Mesenchymal stem cell of Wharton's jelly (primary cell): ENCODE measurements around a stretch of chr3.

GRCh38 chr3:152300002-152300754 lies 31.4 kb downstream of the MBNL1 start:
- CAGE, long polyA plus RNA: no peak

GRCh38 chr3:152321754-152322593 lies 53.2 kb downstream of the MBNL1 start:
- CAGE, long polyA plus RNA: no peak

DNA sequence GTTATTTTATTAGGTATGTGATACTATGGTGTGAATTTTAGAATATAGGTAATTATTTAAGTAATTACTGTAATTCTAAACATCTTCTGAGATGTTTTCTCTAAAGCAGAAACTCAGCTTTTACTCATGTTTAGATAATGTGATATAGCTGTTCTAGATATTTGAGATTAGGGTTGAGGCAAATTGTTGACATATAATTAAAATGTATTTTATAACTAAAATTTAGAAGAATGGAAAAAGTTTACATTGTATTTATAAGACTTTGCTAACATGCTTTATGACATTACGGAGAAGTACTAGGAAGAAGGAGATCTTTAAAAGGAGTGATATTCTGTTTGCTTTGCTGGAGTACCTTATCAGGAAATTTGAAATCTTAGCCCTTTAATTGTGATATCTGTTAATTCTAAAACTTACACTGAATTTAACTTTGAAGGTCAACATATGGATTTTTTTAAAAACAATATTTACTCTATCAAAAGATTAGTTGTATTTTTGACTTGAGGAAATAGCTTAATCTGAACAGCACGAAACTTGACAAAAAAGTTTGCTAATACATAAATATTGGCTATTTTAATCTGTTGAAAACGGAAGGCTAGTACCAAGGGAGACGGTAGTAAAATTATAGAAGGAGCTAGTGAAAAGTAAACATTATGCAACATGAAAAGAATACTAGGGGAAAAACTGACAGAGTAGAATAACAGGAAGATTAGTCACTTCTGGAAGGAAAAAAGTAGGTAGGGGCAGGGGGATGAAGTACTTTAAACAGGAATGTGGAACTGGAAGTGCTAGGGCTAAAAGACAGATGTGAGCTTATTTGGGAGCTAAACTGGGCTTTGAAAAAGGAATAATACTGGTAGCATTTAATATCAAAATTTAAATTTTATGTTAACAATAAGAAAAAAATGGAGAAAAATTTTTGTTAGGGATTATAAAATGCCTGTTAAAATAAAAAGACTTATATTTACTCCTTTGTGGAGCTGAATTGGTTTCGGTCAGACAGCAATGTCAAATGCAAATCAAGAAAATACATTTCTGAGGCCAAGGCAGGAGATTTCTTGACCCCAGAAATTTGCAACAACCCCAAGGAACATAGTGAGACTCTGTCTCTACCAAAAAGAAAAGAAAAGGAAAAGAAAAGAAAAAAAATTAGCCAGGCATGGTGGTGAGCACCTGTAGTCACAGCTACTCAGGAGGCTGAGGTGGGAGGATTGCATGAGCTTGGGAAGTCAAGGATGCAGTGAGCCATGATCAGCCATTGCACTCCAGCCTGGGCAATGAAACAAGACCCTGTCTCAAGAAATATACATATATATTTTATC lies 60.1 kb downstream of the MBNL1 start:
- CAGE, long polyA plus RNA: no peak

DNA sequence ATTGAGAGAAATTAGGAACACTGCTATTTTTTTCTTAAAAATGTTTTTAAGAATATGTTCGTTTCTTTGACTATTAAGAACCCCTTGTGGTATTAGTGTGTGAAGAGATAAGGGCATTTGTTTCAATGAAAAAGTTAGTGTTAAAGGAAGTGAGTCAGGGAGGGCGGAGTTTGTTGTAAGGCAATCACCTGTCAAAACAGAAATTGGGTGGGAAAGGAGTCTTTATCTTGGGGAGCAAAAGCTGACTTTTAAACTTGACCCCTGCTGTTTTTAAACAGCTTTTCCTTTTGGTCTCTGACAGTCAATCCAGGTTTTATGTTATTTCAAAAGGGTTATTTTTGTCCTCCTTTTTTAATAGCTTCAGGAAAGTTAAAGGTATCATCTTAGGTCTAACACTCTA lies 4.2 kb downstream of the RAP2B start:
- CAGE, long polyA plus RNA: no peak

DNA sequence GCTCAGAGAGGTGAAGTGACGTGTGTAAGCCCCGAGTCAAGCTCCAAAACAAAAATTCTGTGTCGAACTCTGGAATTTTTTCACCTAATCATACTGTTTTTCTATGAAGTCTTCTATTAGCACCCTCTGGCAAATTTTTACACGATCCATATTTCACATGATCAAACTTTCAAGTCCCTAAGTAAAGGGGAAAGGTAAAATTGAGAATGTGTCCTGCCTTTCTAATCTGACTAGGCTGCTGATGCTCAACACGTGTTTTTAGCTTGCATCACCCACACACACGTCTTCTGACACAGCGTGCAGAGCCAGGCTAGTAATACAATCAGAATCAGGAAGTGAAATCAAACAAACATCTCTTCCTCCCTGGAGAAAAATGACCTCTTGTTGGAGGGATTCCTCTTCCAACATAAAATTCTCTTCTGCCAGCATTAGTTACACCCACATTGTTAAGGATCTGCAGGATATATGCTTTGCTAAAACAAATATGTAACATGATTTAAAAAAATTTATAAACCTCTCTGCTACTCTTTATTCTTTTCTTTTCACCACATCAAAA lies 122.3 kb downstream of the RAP2B start:
- CAGE, long polyA plus RNA: no peak

GRCh38 chr3:153285838-153286637 lies 124.0 kb downstream of the RAP2B start:
- CAGE, long polyA plus RNA: no peak

DNA sequence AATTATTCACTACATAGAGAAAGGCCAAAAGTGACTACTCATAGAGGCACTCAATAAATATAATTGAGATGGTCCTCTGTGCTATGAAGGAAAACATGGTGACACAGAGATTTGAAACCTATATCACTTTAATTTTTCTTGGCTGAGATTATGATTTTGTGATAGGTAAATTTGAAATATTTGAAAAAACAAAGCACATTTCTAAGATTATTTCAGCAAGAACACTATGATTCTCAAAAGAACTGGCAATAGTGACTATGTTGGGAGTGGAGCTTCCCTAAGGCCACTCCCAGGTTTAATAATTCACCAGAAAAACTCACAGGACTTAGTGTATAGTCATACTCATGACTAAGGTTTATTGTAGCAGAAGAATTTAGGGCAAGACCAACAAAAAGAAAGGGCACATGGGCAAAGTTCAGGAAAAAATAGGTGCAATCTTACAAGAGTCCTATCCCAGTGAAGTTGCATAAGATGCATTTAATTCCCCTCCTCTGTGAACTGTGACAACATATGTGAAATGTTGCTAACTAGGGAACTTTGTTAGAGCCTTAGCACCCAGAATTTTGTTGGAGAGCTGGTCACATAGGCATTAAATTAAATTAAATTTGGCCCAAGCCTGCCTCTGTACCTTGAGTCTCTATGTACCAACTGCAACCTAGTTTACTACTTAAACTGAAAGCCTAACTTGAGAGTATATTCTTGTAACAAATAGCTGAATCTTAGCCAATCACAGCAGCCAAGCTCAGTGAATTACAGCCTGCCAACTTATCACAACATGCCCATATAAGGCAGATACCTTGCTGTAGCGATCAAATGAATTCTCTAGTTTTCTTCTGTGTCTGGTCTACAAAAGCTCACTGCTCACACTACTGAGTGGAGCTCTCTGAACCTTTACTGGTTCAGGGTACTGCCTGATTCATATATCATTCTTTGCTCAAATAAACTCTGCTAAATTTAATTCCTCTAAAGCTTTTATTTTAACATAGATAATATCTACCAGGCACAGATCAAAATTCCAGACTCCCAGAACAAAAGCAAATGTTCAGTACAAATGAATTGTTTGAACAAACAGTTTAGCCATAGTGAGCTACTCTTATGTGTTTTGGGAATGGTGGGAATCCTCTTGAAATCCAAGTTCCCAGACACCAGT lies 386.2 kb upstream of the ARHGEF26 start:
- CAGE, long polyA plus RNA: no peak

DNA sequence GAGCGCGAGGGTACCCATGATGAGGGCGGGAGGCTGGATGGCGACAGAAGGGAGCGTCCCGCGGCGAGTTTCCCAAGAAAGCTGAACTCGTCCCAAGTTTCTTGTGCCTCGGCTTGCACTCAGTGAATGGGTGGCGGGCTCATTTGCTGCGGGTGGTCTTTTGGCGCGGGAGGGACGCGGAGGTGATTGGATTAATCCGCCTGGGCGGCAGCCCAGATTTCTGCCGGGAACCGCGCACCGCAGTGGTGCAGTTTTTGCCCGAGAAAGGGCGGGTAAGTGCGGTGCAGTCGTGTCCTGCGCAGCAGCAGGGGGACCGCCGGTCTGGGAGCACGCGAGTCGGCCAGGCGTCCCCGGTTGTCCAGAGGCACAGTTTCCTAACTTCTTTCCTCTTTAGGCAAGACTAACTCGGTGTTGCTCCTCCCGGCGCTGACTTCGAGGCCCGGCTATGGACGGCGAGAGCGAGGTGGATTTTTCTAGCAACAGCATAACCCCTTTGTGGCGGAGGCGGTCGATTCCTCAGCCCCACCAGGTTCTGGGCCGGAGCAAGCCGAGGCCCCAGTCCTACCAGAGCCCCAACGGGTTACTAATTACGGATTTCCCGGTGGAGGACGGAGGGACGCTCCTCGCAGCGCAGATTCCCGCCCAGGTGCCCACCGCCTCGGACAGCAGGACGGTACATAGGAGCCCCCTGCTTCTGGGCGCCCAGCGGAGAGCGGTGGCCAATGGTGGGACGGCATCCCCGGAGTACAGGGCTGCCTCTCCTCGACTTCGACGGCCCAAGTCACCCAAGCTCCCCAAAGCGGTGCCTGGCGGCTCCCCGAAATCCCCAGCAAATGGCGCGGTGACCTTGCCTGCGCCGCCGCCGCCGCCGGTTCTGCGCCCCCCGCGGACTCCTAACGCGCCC lies 610 bp downstream of the ARHGEF26 start:
- CAGE, long polyA plus RNA: no peak

- CAGE, long polyA plus RNA: no peak
Measured at GRCh38 chr3:155076530-155077037, 3.5 kb upstream of the MME start.

DNA sequence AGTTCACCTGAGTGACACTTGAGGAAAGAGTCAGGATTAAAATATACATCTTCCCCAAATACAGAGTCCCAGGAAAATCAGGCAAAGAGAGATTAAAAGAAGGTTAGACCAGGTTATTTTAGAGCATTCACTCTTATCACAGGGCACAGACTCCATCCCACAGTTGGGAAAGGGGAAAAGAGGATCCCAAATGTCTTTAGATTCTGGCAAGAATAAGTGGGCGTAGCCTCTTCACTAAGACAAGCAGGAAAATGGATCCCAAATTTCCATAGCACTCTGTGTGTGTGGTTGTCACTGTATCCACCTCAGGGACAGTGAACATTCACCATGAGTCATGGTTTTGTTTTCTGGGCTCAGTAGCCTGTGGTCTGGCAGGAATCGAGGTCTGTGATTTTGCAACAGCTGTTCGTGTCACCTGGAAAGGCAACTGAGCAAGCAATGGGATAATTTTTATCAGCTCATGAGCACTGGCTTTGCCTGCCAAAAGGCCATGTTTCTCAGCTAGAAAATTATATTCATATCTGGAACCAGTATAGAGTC lies 61.0 kb downstream of the STRIT1 start:
- CAGE, long polyA plus RNA: no peak

GRCh38 chr3:155511793-155512063 lies 218.2 kb upstream of the STRIT1 start:
- CAGE, long polyA plus RNA: no peak

DNA sequence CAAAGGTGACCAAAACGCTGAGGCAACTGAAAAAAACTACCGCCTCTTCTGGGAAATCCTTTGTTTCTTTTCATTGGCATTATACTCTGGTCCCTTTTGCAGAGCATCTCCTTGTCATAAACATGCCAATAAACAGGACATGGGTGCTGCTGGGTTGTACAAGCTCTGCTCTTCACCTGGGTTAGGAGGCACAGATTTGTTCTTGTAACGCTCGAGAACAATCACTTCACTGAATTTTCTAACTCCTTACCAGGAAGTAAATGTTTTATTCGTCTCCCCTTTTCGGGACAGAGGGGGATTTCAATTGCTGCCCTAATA lies 1.3 kb downstream of the PLCH1 start:
- CAGE, long polyA plus RNA: no peak

DNA sequence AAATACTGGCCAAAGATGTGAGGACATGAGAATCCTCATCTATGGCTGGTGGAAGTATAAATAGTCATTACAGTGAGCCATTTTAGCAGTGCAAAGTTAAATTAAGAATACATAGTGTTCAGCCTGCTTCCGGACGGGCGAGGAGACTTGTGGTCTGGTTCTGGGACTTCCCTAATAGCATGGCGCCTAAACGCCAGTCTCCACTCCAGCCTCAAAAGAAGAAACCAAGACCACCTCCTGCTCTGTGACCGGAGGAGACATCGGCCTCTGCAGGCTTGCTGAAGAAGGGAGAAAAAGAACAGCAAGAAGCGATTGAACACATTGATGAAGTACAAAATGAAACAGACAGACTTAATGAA lies 116.7 kb downstream of the GMPS start:
- CAGE, long polyA plus RNA: no peak

DNA sequence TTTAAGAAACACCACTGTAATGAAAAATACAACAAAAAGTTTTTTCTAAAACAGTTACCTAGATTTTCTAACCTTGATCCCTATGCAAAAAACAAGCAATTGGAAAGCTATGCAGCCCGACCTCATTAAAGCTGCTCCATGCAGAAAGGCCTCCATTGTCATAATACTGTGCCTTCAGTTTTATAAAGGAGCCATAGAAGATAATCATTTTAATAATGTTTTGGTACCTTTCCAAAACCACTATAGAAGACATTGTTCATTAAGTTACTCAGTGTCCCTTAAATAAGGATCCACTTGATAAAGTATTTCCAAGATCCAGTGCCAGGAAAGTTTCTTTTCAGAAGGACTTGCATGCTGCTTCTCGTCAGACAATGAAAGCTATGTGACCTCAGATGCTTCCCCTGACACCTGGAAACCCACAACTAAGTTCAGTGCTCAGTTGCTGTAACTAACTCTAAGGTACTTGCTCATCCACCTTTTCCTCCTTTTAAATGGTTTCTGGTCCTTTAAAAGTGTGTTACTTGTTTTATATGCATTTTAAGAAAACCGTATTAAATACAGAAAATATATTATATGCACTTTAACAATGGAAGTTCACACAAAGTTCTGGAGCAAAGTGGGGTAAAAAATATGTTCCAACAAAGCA lies 7.3 kb downstream of the SSR3 start:
- CAGE, long polyA plus RNA: no peak

DNA sequence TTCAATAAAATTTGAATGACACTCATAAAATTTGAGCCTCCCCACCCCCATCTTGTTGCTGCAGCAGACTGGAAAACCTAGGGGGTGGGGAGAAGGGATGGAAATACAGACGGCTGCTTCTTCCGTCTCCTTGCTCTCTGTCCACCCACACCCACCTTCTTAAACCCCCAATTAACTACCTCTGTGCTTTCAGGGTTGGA lies 16.1 kb upstream of the TIPARP start:
- CAGE, long polyA plus RNA: no peak

GRCh38 chr3:156707243-156707704 lies 32.9 kb downstream of the TIPARP start:
- CAGE, long polyA plus RNA: no peak

GRCh38 chr3:157081381-157082153 lies 78.4 kb downstream of the CCNL1 start:
- CAGE, long polyA plus RNA: no peak

- CAGE, long polyA plus RNA: no peak
Measured at GRCh38 chr3:157092078-157092865, 67.7 kb downstream of the CCNL1 start.

DNA sequence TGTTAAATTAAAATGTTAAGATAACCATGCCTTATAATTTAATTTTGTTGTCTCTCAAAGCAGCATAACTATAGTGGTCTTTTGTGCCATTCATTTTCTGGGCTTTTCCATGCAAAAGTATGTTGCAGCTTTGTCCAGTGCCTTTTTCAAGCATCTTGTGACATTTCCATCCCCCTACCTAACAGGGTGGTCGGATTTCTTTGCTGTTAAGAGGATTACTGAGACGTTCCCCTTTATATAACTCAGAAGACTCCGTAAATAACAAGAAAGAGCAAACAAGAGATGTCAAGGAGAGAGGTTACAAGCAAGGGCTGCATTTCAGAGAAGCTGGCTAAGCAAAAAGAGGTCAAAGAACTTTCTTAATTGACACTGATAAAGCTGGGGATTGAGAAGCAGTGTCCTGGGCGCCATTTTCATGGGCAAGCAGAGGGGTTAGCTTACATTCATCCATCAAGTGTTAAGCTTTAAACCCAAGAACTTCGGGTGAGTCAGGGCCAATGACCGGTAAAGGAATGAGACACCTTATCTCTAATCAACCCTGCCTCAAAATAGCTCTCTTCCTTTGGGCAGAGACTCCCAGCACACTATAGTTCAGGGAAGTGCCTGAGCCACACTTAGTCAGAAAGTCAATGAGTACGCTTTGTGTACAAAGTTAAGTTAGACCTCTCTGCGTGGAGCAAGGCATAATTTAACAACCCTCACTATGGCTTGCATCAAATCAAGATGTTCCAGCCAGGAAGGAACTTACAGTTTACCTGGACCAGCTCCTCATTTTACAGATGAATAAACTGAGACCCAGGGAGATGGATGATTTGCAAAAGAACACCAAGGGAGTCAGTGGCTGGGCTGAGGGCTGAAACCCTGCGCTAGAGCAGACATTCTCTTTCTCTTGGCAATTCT lies 44.8 kb downstream of the CCNL1 start:
- CAGE, long polyA plus RNA: no peak

- CAGE, long polyA plus RNA: no peak
Measured at GRCh38 chr3:157119485-157120069, 40.4 kb downstream of the CCNL1 start.